Fibroblast of the aortic adventitia (primary cell): ENCODE measurements around the genes ZNF207, CCT6B, SLFN5 and TAF15.

DNA sequence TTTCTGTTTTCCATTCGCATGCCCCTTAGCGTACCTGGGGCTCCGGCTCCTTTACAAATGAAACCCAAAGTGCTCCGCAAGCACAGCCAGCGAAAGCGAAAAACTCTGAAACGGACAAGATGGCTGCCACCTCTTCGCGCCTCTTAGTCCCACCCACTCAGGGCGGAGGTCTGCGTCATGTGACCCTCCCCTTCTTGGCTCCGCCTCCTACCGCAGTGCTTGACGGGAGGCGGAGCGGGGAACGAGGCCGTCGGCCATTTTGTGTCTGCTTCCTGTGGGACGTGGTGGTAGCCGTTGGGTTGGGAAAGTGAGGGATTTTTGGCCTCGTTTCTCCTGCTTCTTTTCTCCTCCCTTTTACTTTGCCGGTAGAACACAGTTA is at the start of gene ZNF207:
Gene ZNF207, plus strand, starts transcription at position 250 of the 379 bp plus-strand sequence.
- CAGE, long polyA plus RNA, result no peak

DNA sequence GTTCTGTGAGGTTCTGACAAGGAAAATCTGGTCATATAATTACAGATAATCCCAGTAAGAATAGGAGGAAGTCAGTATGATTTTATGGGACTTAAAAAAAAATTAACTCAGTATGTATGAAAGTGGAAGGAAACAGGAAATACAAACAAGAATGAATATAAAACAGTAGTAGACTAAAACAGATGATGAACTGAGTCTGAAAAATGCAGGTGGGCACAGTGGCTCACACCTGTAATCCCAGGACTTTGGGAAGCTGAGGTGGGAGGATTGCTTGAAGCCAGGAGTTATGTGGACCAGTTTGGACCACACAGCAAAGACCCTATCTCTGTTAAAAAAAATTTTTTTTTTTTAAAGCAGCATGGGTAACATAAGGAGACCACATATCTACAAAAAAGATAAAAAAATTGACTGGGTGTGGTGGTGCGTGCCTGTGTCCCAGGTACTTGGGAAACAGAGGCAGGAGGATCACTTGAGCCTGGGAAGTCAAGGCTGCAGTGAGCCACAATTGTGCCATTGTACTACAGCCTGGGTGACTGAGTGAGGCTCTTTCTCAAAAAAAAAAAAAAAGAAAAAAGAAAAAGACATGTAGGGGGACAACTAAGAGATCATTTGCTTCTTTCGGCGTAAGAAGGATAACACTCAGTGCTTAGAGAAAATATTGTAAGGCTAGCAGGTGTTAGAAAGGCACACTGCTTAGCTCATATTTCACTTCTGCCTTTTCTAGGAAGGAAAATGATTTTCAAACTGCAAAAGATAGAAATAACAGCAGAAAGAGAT is 6.4 kb downstream of the PSMD11 start:
- CAGE, long polyA plus RNA, result no peak

- CAGE, long polyA plus RNA, result no peak
Measured at GRCh38 chr17:32490040-32490808, 3.4 kb downstream of the CDK5R1 start.

GRCh38 chr17:32494213-32495194 is 7.7 kb downstream of the CDK5R1 start:
- CAGE, long polyA plus RNA, result no peak

- CAGE, long polyA plus RNA, result no peak
Measured at GRCh38 chr17:32748230-32749097, 128.5 kb downstream of the MYO1D start.

GRCh38 chr17:32822989-32823371 is 53.9 kb downstream of the MYO1D start:
- CAGE, long polyA plus RNA, result no peak

DNA sequence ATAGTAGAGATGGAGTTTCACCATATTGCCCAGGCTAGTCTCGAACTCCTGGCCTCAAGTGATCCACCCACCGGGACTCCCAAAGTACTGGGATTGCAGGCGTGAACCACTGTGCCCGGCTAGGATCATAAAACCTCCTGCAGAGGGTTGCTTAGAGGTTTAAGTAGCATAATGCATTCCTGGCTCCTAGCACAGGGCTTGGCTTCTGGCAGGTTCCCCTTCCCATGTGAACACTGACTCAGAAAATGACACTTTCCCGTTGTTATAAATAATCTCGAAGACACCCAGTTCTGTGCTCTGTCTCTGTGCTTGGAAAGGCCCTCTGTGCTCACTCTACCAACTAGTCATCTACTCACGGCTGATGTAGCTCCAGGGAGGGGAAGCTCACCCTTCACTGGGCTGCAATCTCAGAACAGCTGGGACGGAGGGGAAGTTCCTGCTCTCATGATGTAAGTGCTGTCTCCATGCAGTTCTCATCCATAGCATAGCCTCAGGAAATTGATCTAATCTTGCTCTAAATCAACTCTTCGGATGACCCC is 230.4 kb upstream of the ASIC2 start:
- CAGE, long polyA plus RNA, result no peak

- CAGE, long polyA plus RNA, result no peak
Measured at GRCh38 chr17:34242512-34243134, 12.5 kb upstream of the CCL2 start.

GRCh38 chr17:34248658-34249232 is 6.3 kb upstream of the CCL2 start:
- CAGE, long polyA plus RNA, result no peak

- CAGE, long polyA plus RNA, result no peak
Measured at GRCh38 chr17:34581443-34582262, 2.3 kb downstream of the TMEM132E start.

- CAGE, long polyA plus RNA, result no peak
Measured at GRCh38 chr17:34598359-34598745, 19.0 kb downstream of the TMEM132E start.

DNA sequence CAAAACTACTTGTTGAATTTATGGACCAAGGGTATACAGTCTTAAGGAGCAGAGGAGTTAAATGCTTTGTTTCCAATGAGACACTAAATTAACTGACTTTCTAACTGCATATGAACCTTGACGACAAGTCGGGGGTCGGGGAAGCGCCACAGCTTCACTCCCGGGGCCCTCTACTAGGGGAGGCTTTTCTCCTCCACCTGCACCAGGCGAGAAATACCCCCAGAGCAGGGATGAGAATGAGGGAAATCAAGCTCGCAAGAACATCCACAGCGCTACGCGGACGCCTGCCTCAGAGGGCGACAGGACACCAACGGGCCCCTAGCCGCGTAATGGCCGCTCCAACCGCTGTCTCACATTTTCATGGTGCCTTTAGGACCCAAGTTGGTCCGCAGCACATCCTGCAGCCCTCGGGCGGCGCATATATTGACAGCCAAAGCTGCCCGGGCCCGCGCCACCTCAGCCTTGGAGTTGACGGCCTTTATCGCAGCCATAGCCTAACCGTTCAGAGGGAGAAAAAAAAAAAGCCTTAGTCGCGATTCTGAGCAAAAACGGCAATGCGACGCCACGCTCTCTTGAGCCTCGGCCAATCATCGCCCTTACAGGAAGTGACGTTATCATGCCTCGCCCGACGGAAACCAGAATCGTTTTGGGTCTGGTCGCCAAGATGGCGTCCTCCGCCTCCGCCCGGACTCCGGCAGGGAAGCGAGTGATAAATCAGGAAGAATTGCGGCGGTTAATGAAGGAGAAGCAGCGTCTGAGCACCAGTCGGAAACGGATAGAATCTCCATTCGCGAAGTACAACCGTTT is at the start of gene CCT6B:
Gene CCT6B, minus strand, starts transcription at position 558 of the 807 bp plus-strand sequence.
- CAGE, long polyA plus RNA, result no peak

- CAGE, long polyA plus RNA, result no peak
Measured at GRCh38 chr17:34979365-34980200, 729 bp upstream of the LIG3 start.

- CAGE, long polyA plus RNA, result no peak
Measured at GRCh38 chr17:34981076-34981435, 744 bp downstream of the LIG3 start.

DNA sequence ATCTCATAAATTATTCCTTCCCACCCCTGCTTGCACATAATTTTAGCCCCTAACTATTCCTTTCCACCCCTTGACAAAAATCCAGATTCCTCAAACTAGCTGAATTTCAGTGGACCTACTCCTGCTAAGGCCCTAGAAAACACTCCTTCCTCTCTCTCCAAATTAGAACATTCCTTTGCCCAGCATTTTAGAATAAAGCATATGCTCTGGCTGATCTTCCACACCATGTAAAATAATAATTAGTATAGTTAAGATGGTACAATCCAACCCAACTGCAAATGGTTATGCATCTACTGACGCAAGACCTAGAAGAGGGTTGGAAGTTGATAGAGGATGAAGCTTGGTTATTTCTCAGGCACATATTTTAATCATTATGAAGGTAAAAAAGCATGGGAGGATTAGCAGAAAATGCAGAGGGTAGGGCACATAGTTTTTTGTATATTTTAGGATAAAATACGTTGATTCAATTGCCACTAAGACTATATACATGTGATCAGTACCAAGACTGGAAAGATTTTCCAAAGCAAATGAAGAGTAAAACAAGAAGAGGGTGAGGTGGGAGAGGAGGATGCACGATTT is 16.6 kb upstream of the RFFL start:
- CAGE, long polyA plus RNA, result no peak

DNA sequence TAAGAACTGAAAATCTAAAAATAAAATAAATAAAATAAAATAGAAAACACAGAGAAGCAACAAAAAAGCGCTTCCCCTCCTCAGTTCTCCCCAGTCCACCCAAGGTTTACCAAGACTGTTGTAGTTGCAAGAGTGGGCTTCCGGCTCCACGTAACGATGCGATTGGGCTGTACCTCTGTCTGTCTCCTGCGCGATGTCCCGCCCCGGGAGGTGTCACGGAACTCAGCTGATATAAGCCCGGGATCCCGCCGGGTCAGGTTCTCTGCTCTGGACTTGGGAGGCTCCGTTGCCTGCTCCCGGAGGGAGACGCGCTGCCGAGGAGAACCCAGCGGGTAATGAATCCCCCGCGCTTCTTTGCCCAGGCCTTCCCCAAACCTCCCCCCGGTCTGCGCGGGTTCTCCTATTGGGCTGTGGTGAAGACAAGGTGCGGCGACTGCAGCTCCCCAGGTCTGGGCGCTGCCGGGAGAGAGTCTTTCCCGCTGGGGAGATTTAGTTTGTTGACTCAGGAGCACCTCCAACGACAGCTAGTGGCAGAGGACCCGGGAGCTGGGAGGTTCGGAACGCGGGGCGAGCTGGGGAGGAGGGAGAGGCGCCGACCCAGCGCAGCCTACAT is at the start of gene SLFN5:
Gene SLFN5, plus strand, starts transcription at position 261 of the 613 bp plus-strand sequence.
- CAGE, long polyA plus RNA, result no peak

DNA sequence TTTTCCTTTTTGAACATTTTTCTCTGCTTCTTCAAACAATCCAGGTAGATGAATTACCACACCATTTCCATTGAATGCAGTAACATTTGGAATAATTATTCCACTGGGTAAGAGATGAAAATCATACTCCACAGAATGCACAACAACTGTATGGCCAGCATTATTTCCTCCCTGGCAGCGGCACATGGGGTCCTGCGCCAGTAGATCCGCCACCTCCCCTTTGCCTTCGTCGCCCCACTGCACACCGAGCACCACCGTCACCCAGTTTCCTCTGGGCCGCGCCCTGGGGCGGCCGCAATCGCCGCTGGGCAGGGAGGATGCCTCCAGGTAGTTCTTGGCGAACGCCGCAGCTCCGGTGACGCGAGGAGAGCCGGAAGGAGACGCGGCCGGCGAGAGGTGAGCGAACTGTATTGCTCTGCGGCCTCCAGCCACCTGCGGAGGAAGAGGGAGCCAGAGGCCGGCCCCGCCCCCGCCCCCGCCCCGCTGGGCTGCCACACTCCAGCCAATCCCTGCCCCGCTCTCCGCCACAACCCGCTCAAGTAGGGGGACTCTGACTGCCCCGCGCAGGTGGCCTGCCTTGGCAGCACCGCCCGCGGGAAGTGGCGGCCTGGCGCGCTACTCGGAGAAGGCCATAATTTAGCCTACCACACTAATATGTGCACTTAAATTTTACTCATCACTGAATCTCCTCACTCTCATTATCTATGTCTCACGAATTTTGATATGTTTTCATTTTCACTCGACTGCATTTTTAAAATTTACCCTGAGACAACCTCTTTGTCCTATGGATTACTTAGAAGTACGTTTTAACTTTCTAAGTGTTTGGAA is 11.9 kb upstream of the SLFN13 start:
- CAGE, long polyA plus RNA, result no peak

DNA sequence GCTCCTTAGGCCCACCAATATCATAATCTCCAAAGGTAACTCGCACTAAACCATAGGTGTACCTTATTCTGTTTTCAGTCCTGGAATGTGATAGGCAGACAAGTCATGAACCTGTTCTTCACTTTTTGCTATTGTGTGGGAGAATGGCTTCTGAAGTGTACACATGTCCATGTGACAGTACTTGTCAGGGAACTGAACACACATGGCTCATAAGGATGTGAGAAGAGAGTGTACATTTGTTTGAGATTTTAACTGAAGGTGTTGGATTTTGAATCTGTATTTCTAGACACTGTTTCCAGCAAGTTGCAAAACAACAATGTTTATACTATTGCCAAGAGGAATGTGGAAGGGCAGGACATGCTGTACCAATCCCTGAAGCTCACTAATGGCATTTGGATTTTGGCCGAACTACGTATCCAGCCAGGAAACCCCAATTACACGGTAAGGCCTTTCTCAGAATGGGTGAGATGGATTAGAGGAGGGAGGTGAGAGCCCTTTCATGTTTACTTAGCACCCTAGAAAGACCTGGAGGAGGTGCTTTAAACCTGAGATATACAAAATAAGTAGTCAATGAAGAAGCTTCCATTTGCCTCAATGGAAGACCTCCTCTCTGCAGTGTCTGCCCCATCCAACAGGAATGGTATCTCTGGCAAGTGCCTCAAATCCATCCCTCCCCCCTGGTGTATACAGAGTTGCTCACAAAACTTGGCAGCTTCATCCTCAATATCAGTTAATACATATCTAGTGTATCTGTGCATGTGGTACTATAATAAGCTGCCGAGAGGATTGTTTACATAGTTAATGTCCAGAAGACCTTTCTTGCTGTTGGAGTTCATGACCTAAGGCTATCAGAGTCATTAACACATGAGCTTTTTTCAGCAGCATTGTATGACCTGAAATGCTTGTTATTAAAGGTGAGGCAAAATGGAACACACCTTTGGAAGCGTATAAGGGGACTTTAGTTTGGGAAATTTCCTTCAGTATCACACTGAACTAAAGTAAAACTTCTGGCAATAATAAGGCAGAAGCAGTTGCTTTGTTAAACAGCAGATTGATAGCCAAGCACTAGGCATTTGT is 14.2 kb upstream of the RASL10B start:
- CAGE, long polyA plus RNA, result no peak

GRCh38 chr17:35773217-35773659 is 12.6 kb downstream of the C17orf50 start:
- CAGE, long polyA plus RNA, result no peak

DNA sequence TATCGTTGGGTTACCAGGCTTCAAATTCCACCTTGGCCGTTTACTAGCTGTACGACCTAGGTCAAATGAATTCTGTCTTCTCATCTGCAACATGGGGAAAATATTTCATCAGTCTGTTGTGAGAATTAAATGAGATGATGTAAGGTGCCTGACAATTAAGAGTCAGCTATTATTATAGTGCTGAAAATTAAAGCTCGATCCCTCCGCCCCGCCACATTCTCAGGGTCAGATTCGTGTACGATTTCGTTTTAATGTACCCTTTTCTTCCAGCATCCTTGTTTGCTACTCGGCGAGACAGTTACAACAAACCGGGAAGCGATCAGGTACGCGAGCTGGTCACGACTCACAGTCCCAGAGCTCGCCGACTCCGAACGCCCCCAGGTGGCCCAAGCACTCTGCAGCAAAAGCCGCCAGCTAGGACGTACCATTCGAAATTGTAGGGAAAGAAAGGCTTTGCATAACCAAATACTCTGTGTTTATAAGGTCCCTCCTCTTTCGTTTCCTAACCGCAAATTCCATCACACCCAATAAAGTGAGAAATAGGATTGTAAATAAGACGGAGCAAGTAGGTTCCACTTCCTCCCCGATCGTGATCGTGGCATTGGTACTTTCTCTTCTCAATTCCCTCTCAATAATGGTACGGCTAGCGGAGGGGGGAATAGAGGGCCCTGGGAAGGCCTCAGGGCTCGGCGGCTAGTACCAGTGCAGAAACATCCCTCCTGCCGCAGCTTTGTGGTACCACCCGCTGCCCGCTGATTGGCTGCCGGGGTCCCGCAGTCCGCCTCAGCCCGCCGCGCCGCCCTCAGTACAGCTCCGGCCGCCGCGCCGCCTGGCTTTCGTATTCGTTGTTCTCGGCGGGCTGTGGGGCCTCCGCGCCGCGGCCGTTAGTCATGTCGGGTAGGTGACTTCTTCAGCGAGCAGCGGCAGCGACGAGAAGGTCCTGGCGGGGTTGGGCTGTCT is at the start of gene TAF15:
Gene TAF15, plus strand, starts transcription at position 805 of the 960 bp plus-strand sequence.
- CAGE, long polyA plus RNA, result no peak